Right lobe of liver (tissue), 4 donors: Measurements from ENCODE around the genes CCDC22, GAGE13, GAGE2A and SHROOM4.

GRCh38 chrX:48956652-48957496, 533 bp downstream of the OTUD5 start:
- PRO-cap, 4 experiments: no peak in any of the 4 experiments
- RAMPAGE, long total RNA, 2 experiments: no peak in any of the 2 experiments

- PRO-cap, 4 experiments: no peak in any of the 4 experiments
- RAMPAGE, long total RNA, 2 experiments: no peak in any of the 2 experiments
Observed at GRCh38 chrX:48983142-48983606, 11.5 kb upstream of the KCND1 start.

GRCh38 chrX:48987981-48988273, 14.1 kb downstream of the GRIPAP1 start:
- PRO-cap, 4 experiments: no peak in any of the 4 experiments
- RAMPAGE, long total RNA, 2 experiments: no peak in any of the 2 experiments

GRCh38 chrX:48990833-48991234, 11.2 kb downstream of the GRIPAP1 start:
- PRO-cap, 4 experiments: no peak in any of the 4 experiments
- RAMPAGE, long total RNA, 2 experiments: no peak in any of the 2 experiments

DNA sequence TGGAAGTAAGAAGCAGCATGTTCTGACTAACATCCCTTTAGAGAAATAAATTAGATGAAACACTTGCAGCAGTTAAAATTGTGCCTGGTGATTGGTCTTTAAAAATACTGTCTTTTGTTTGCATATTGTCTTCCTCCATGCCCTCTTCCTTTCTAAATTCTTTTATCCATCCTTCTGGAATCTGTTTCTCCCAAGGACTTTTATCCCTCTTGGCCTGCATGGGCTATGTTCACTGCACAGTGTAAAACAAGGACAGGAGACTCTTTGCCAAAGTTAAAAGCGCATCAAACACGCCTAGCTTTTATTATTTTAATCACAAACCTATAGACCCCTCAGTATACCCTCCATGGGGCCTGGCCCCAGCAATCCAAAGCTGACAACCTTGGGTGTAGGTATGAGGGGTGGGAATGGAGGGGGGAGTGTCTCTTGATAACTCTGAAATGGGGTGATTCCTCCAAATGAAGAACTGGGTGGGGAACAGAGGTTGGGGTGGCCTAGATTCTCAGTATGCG, 14.6 kb downstream of the TFE3 start:
- PRO-cap, 4 experiments: no peak in any of the 4 experiments
- RAMPAGE, long total RNA, 2 experiments: no peak in any of the 2 experiments

- PRO-cap, 4 experiments: peak in 4 of 4 experiments; most common plus-strand start chrX:49166712 (in 2); most common minus-strand start chrX:49166397 (in 1)
- RAMPAGE, long total RNA, 2 experiments: no peak in any of the 2 experiments
Observed at GRCh38 chrX:49165778-49166899, 3.6 kb downstream of the MAGIX start.

DNA sequence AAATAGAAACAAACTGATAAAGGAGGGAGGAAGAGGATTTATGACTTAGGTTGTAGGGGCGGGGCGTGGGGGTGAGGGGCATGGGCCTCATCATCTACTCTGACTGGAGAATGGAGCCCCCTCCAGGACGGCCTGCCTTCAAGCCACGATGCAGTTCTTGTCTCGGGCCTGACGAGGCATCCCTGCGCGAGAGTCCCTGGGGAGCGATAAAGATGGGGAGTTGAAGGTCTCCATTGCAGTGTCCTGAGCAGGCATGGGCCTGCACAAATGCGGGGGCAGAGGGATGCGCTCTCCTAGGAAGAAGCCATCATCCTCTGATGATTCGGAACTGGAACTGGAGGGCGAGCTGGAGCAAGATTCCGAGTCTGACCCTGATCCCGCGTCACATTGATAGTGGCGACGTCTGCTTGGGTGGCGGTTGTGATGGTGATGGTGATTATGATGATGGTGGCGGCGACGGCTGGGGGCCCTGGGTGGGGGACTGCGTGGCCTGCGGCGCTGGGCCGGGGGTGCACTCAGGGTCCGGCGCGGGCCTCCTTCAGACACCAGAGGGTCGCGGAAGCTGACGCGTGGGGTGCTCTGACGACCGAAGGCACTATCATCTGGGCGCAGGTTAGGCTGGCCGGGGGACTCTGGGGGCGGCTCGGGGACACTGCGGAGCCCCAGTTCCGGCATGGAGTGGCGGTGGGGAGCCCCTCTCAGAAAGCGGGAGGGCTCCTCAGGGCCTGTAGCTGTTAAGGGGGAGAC, 4.0 kb downstream of the PLP2 start:
- PRO-cap, 4 experiments: no peak in any of the 4 experiments
- RAMPAGE, long total RNA, 2 experiments: no peak in any of the 2 experiments

DNA sequence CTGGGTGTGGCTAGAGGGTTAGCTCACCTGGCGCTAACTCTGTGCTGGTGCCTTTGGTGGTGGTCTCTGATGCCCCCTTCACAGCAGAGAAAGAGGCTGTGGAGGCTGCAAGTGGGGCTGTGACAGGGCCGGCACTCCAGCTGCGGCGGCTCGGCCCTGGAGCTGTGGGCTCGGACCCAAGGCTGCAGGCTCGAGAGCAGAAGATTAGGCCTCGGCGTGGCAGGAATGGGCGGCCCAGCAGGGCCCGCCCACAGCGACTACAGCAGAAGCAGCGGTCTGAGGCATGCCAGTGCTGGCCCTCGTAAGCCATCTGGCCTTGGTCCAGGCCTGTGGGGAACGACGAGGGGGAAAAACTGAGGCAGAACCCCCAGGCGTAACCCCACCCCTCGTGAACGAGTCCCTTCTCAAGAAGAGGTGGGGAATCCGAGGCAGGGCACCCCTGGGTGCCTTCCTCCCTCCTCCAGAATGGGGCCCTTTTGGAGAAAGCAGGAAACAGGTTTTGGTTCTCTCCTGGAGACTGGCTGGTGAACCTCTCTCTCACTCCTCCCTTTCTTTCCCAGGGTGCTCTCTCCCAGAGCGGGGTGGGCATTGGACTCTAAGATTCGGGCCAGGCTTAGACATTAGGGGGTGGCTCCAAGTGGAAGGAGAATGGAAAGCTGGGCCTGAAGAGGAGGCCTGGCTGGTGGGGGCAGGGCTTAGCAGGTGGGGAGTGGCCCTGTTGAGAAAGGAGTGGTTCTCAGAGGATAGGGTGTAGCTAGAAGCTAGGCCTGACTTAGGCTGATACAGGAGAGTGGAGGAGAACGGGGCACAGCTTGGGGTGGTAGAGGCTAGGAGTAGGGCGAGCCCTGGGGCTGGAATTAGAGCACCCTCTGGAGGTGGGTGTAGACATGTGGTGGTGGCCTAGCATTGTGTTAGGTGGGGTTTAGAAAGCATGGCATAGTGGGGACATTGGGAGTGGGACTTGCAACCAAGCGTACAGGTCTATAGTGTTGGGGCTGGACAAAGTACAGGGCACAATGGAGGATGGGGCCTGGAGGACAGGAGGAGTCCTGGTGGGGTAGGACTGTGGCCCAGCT, 5.5 kb downstream of the PLP2 start:
- PRO-cap, 4 experiments: no peak in any of the 4 experiments
- RAMPAGE, long total RNA, 2 experiments: no peak in any of the 2 experiments

DNA sequence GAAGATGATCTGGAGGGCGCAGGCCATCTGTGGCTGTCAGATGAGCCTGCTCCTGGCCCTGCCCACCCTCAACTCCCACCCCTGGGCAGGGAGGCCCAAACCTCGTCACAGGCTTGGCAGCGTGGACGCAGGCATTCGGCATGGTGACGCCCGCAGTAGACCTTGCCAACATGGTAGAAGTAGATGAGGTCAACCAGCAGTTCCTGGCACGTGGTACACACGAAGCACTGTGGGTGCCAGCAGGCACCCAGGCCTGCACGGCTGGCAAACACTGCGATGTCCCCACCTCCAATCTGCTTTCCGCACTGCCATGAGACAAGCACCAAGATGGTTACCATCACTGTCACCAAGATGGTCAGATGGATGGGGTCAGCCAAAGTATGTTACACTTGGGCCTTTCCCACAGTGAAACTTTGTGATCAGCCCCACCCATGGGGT, 6.5 kb downstream of the PLP2 start:
- PRO-cap, 4 experiments: no peak in any of the 4 experiments
- RAMPAGE, long total RNA, 2 experiments: no peak in any of the 2 experiments

- PRO-cap, 4 experiments: no peak in any of the 4 experiments
- RAMPAGE, long total RNA, 2 experiments: no peak in any of the 2 experiments
Observed at GRCh38 chrX:49179471-49180054, 6.6 kb downstream of the PRICKLE3 start.

GRCh38 chrX:49230725-49231330, 2.3 kb downstream of the CACNA1F start:
- PRO-cap, 4 experiments: peak in 1 of 4 experiments; most common plus-strand start chrX:49231171 (in 1); most common minus-strand start chrX:49231084 (in 1)
- RAMPAGE, long total RNA, 2 experiments: no peak in any of the 2 experiments

DNA sequence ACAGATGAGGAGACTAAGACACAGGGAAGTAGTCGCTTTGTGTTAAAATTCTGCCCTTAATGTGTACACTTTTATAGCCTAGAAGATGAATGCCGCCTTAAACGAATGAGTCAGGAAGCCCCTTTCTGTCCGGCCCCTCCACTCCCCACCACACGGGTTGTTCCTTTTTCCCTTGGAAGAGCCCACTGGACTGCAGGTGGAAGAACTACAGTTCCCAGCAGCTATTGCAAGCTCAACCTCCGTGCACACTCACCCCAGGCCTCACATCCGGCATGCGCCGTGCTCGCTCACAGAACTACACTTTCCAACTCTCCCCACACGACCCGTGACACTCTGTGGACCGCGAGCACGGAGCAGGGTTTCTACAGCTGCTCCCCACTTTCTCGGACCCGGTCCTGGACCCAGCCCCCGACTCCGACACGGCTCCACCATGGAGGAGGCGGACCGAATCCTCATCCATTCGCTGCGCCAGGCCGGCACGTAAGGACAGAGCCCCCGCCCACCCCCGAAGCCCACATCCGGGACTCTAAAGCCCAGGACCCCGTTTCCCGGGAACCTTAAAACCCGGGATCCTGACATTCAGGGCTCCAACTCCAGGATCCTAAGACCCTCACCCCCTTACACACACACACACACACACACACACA, at the start of gene CCDC22:
Gene CCDC22 (plus strand): TSS at position 264 of the 647 bp plus-strand sequence.
- PRO-cap, 4 experiments: peak in 4 of 4 experiments; most common plus-strand start position 264 of the sequence (in 2); most common minus-strand start position 482 of the sequence (in 3)
- RAMPAGE, long total RNA, 2 experiments: start-site peak on the plus strand in 2 of 2 experiments, centred at positions 292 to 320 of the sequence, 22 to 141 reads per replicate

- PRO-cap, 4 experiments: peak in 1 of 4 experiments; most common minus-strand start chrX:49237225 (in 1)
- RAMPAGE, long total RNA, 2 experiments: no peak in any of the 2 experiments
Observed at GRCh38 chrX:49236937-49237424, 1.7 kb downstream of the CCDC22 start.

GRCh38 chrX:49270368-49271298, 1.0 kb downstream of the PPP1R3F start:
- PRO-cap, 4 experiments: no peak in any of the 4 experiments
- RAMPAGE, long total RNA, 2 experiments: no peak in any of the 2 experiments

GRCh38 chrX:49271350-49271939, 1.9 kb downstream of the PPP1R3F start:
- PRO-cap, 4 experiments: no peak in any of the 4 experiments
- RAMPAGE, long total RNA, 2 experiments: no peak in any of the 2 experiments

DNA sequence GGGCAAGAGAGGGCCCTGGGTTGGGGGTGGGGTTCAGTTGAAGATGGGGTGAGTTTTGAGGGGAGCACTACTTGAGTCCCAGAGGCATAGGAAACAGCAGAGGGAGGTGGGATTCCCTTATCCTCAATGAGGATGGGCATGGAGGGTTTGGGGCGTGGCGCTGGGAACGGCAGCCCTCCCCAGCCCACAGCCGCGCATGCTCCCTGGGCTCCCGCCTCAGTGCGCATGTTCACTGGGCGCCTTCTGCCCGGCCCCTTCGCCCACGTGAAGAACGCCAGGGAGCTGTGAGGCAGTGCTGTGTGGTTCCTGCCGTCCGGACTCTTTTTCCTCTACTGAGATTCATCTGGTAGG, at the start of gene GAGE13:
Gene GAGE13 (plus strand): TSS at position 239 of the 351 bp plus-strand sequence.
- PRO-cap, 4 experiments: no peak in any of the 4 experiments
- RAMPAGE, long total RNA, 2 experiments: no peak in any of the 2 experiments

DNA sequence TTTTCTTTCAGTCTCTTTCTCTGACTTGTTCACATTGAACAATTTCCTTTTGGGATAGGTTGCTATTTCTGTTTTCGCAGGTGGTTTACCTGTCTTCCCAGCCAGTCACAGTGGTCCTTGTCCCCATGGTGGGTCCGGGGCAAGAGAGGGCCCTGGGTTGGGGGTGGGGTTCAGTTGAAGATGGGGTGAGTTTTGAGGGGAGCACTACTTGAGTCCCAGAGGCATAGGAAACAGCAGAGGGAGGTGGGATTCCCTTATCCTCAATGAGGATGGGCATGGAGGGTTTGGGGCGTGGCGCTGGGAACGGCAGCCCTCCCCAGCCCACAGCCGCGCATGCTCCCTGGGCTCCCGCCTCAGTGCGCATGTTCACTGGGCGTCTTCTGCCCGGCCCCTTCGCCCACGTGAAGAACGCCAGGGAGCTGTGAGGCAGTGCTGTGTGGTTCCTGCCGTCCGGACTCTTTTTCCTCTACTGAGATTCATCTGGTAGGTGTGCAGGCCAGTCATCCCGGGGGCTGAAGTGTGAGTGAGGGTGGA, at the start of gene GAGE2A:
Gene GAGE2A (plus strand): TSS at position 376 of the 534 bp plus-strand sequence.
- PRO-cap, 4 experiments: no peak in any of the 4 experiments
- RAMPAGE, long total RNA, 2 experiments: no peak in any of the 2 experiments

- PRO-cap, 4 experiments: peak in 3 of 4 experiments; most common plus-strand start chrX:49923441 (in 1); most common minus-strand start chrX:49923468 (in 2)
- RAMPAGE, long total RNA, 2 experiments: no peak in any of the 2 experiments
Observed at GRCh38 chrX:49922852-49923770, 715 bp downstream of the CLCN5 start.

DNA sequence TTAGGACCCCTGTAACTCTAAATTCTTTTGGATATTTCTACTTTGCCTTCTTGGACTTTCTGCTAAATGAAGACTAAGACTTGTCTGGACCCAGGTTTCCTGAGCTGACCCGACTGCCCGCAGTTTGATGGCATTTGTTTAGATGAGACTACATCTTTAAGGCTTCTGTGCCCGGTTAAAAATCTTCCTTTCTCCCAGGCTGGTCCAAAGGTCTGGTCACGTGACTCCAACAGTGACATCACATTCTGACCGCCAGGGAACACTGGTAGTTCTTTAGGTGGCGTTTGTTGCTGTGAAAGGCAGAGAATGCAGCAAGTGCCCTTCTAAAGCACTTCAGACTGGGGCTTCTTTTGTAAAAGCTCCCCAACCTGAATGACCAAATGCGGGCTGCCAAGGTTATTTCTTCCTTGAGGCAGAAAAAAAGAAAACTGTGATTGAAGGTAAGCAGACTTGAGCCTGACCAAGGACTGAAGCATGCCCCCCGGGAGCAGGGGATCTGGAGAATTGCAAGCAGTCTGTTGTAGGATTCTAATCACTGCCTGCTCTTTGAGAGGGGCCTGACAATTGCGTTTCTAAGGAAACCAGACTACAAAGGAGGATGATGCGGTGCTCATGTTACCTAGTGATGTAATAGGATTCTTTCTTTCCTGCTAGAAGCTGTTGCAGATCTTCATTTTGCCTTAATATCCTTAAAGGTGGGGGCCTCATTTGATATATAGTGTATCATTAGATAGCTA, 133.3 kb downstream of the AKAP4 start:
- PRO-cap, 4 experiments: peak in 4 of 4 experiments; most common plus-strand start position 302 of the sequence (in 2); most common minus-strand start position 126 of the sequence (in 1)
- RAMPAGE, long total RNA, 2 experiments: start-site peak on the plus strand in 1 of 2 experiments, centred at position 287 of the sequence, 48 reads per replicate

GRCh38 chrX:50813840-50814633, at the start of gene SHROOM4:
SHROOM4 (minus strand) TSS chrX:50814194.
- PRO-cap, 4 experiments: peak in 3 of 4 experiments; most common plus-strand start chrX:50814287 (in 1); most common minus-strand start chrX:50814117 (in 3)
- RAMPAGE, long total RNA, 2 experiments: start-site peak on the minus strand in 1 of 2 experiments, at chrX:50814093-50814122 at its widest, 9 reads per replicate